ENCODE data around the genes NPM3 and HPS6.

DNA sequence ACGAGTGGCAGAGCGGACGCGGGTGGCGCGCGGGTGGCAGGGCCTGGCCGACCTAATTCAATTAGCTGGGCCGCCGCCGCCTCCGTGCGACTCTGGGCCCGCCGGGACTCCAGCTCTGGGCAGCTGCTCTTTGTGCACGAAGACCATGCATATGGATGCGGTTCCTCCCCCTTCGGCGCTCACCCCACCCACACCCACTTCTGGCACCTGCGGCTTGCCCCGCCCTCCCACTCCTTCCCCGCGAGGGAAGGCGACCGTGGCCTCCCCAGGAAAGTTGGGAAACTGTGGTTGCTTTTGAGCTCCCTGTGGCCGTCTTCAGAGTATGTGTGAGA is 7.6 kb upstream of the TLX1 start:
- PRO-cap, result no peak

- PRO-cap, result no peak
These were observed 7.2 kb upstream of the LBX1 start for GRCh38 chr10:101235986-101237379.

DNA sequence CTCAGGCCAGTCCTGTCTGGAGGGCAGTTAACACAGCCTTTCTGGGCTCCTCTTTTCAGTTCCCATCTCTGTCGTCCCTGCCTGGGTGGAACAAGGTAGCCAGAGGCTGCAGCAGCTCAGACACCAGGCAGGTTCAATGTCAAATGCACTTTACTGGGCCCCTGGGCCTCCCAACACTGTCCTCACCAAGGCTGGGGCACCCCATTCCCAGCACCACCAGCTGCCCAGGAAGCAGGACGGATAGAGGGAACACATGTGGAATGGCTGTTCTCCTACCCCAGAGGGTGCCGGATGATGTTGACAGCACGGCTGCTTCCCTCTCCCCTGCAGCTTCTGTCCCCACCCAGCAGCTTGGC is 9.3 kb downstream of the POLL start:
- PRO-cap, result unidirectional peak, minus-strand start at position 219 of the sequence

GRCh38 chr10:101693515-101693946 is 1.4 kb downstream of the FBXW4 start:
- PRO-cap, result no peak

- PRO-cap, result unidirectional peak, minus-strand start at chr10:101783704; unidirectional peak, minus-strand start at chr10:101783906
These were observed at the start of gene NPM3 for GRCh38 chr10:101783188-101784194. TSS of gene NPM3 (minus strand) at chr10:101783446.

GRCh38 chr10:101786516-101786880 is 3.3 kb upstream of the NPM3 start:
- PRO-cap, result no peak

GRCh38 chr10:101809888-101811194 is 7.9 kb downstream of the OGA start:
- PRO-cap, result no peak

DNA sequence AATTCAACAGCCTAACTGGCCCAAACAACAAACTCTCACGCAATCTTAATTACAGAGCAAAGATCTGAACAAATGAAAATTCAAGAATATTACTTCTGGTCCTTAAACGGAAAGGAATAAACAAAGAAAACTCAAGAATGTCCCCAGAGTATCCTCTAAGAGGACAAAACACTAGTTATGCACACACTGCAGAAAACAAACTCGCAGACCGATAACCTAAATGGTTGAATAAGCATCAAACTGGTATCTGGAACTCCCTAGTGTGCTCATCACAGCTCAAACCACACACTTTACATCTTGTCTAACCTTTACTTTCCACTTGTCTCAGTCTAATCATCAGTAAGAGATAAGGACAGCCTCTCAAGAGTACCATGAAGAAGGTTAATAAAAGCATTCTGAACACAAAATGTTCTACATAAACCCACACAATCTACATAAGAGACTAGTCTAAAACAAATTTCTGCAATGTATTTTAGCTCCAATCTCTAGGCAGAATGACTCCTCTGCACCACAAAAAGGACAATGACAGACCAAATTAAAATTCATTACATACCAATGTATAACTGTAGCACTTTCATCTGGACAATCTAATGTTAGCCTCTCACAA is 3.5 kb downstream of the OGA start:
- PRO-cap, result no peak

GRCh38 chr10:101939189-101939655 is 95.6 kb upstream of the KCNIP2 start:
- PRO-cap, result no peak

GRCh38 chr10:101998519-101999204 is 57.3 kb downstream of the ARMH3 start:
- PRO-cap, result no peak

DNA sequence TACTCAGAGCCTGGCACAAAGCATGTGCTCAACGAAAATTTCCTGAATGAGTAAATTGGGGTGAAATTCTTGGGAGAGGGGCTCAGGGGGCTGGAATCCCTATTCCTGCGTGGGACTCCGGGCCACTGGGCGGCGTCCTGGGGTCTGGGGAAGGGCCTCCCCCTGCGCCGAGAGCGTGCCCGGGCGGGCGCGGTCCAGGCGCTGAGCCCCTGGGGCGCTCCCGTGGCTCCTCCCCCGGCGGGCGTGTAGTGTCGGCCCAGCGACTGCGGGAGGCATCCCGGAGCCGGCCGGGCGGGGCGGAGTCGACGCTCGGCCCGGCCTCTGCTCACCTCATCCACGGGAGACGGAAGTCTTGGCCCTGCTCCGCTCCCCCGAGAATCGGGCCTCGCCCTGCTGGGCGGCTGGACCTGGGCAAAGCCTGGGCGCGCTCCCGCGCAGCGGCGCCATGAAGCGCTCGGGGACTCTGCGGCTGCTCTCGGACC is at the start of gene HPS6:
TSS of gene HPS6 (plus strand) at position 320 of the 482 bp plus-strand sequence.
- PRO-cap, result bidirectional peak, plus-strand start at position 275 of the sequence, minus-strand start at position 232 of the sequence

GRCh38 chr10:102117503-102118630 is 2.3 kb downstream of the LDB1 start:
- PRO-cap, result bidirectional peak, plus-strand start at chr10:102118001, minus-strand start at chr10:102117927

- PRO-cap, result no peak
These were observed 36.0 kb downstream of the NOLC1 start for GRCh38 chr10:102188244-102188583.

DNA sequence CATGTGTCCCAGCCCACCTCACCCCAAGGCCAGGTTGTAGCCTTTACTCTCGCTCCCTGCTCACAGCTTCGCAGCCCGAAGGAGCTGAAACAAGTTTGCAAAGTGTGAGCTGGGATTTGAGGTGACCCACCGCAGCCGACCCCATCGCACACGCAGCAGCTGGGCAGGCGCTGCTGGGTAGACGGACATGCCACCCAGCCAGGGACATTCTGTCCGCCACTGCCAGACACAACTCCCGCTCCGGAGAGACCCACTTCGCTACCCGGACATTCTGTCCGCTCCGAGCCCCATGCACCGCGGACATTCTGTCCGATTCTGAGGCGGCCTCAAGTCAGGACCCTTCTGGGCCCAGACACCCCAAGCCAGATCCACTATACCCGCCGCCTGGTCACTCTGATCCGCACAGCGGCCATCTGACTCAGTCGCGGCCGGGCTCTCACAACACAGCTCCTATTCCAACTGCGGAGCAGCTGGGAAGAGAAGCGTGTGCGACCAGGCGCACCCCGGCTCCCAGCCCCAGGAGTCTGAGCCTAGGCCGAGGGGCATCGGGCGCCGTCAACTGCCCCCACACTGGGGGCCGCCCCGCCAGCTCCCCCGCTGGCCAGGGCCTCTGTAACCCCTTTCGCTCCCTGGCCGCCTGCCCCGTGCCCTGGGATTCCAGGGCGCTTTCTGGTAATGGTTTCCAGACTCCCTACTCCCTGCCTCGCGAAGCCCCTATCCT is 784 bp downstream of the PITX3 start:
- PRO-cap, result no peak

GRCh38 chr10:102431510-102432092 is 773 bp downstream of the CUEDC2 start:
- PRO-cap, result no peak

DNA sequence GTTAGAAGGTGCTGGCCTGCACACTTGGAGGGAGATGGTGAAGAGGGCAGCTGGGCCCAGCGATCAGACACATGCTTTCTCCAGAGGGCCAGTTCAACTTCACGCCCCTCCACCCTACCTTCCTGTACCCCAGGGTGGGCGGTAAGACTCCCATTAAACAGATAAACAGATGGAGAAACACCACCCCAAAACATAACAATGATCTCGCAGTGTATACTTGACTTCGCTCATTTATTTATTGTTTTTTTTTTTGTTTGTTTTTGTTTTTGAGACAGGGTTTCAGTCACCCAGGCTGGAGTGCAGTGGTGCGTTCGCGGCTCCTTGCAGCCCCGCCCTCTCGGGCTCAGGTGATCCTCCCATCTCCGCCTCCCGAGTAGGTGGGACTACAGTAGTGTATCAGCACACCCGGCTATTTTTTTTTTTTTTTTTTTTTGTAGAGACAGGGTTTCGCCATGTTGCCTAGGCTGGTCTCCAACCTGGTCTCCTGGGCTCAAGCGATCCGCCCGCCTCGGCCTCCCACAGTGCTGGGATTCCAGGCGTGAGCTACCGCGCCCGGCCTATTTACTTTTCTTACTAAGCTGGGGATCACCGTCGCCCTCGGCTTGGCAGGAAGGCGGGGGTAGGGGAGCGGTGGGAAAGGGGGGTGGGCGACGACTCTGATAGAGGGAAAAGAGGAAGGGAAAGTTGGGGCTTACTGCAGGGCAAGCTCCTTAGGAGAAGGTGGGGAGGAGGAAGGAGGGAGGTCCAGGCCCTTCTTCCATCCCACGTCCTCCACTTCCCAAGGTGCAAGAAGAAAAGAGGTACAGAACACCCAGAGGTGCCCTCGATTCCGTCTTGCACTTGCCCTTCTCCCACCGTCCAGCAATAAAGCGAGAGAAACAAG is 1.7 kb downstream of the C10orf95 start:
- PRO-cap, result no peak

DNA sequence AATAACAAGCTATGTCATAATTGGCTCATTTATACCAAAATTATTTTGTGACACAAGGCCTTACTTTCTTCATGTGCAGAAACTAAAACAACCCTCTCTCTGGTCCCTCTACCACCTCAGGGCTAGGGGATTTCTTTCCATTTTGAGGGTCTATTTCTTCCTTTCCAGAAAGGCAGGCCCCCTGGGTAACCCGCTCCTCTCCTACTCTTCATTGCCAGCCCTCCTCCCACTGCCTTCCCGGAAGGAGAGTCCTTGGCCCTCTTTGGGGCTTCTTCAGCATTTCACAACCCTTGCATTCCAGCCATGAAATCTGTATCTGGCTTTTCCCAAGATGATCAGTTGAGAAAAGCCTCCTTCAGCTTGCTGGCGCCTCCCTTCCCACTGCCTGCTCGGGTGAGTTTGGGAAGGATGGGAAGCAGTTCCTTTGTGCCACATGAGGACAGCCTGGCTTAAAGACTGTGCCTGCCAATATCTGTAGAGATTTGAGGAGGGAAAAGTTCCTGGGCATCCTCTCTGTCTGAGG is 41.7 kb upstream of the TRIM8 start:
- PRO-cap, result no peak

DNA sequence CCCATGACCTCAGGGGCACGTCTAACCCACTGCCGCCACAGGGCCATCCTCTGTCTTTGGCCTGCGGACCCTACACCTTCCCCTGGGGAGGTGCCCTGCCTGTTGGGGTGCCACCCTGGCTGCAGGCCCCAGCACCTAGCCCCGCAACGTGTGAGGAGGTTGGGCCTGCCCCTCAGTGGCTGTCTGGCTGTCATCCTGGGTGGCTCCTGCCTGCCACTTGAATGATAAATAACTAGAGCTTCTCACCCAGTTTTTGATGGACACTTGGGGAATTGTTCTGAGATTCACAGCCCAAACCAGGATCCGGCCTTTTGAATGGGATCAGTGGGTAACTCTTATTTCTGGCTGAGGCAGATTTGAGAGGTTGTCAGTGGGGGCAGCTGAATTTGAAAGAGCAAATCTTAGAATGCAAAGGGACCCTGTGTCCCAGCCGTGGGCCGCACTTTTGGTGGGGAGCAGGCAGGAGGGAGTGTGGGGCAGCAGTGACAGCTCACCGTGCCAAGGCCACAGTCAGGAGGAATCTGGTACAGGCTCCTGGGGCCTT is 30.8 kb upstream of the TRIM8 start:
- PRO-cap, result no peak

- PRO-cap, result no peak
These were observed 11.0 kb upstream of the TRIM8 start for GRCh38 chr10:102633158-102633798.

DNA sequence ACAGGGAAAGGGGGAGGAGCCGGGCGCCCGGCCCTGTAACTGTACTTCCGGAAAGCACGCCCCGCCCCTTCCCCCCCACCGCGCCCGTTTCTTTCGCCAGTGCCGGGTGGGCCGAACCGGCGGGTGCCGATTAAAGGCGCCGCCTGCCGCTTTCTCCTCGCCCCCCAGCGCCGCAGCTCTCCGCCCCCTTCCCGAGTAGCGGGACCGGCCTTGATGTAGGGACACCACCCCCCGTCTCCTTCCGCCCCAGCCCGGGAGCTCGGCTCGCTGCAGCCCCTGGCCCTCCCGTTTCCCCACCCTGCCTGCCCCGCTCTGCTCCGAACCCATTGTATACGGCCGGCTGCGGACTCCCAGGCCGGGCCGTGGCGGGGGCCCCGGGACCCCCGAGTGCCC is 2.0 kb upstream of the TRIM8 start:
- PRO-cap, result bidirectional peak, plus-strand start at position 99 of the sequence, minus-strand start outside the sequence

Data from ureter (tissue), 1 donor.